ENCODE measurements around a stretch of chr18.

DNA sequence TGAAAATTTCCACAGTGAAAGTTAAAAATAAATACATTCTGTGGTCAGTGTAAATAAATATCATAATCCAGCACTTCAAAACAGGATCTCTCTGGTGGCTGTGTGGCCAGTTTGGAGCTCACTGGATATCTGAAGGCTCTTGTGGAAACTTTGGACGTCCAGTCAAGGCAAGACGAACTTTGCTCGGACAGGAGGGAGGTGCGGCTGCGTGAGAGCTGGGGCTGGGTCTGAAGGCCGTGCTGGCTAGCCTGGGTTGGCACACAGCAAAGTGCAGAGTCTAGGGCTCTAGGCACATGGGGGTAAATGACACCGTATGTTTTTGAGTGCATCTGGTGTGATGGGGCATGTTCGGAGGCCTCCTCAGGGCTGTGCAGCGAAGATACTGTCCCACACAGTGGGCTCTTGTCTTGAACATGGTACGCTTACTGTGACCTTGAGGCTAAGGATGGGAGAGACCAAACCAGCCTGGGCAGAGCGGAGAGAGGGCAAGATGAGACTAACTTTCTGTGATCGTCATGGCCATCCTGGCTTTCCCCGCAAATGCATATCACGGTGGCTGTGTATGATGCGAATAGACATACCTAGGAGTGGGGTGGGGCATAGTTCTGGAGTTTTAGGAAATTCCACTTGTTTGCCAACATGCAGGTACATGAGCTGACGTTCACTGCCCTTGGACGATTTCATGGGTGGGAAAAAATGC is 78.7 kb upstream of the TXNDC2 start:
- PRO-cap = no peak

DNA sequence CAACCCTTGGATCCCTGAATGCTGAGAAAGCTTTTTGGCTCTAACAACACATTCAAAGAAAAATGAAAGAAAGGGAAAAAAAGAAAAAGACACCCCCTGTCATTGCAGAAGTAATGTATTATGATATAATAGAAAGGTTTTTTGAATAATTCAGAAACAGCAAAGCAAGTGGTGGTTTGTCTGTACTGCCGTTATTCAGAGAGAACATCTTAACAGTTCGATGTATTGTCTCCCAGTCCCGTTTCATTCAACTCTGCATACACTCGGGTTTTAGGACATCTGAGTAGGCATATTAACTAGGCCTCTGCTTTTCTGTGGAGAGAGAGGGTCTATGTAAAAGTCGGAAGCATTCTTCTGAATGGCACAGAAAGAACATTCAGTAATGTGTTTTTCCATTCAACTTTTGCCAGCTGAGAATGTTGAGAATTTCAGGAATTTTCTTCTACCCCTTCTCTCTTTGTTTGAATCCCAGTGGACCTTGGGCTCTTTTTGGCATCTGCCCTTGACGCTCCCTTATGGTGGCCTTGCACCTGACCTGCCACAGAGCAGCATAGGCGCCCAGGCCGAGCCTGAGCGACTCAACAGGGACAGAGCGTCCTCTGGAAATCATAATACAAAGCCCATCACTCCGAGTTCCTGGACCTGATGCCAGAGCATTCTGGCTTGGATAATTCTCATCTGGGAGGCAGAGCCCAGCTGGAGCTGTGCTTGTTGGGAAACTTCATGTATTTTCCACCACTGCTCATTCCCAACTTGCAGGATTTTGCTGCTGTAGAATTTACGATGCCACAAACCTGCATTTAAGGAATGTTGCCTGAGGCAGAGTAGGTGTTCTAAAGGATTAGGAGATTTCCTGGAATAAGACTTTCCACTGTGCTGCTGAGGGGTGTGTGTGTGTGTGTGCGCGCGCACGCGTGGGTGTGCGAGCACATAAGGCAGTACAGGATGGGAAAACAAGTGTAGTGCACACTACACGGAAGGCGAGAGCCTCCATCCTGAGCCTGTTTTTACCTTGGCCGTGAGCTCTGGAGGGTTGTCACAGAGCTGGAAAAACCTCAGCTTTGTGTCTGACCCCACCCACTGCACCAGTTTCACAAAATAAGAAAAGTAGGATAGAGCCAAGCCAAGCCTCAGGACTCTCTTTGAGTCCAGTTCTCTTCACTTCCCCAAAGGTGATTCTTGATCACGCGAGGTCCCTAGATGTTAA is 77.2 kb upstream of the TXNDC2 start:
- PRO-cap = no peak

- PRO-cap = no peak
These were observed 34.3 kb upstream of the TXNDC2 start for GRCh38 chr18:9851493-9851837.

GRCh38 chr18:9854820-9856239 is 30.4 kb upstream of the TXNDC2 start:
- PRO-cap = bidirectional peak, plus-strand start at chr18:9856030, minus-strand start at chr18:9855882

- PRO-cap = no peak
These were observed 8.7 kb upstream of the TXNDC2 start for GRCh38 chr18:9876808-9877791.

DNA sequence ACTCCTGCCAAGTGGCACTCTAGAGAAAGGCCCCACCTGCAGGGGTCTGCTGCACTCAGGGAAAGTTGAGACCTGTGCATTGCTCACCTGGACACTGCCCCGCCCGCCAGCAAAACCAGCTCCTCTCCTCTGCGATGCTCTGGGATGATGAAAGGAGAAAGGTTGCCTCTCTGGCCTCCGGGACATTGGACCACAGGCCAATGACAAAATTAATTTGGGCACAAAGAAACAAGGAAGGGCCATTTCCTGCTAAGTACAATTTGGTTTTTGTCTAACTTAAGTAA is 121.7 kb upstream of the APCDD1 start:
- PRO-cap = no peak

DNA sequence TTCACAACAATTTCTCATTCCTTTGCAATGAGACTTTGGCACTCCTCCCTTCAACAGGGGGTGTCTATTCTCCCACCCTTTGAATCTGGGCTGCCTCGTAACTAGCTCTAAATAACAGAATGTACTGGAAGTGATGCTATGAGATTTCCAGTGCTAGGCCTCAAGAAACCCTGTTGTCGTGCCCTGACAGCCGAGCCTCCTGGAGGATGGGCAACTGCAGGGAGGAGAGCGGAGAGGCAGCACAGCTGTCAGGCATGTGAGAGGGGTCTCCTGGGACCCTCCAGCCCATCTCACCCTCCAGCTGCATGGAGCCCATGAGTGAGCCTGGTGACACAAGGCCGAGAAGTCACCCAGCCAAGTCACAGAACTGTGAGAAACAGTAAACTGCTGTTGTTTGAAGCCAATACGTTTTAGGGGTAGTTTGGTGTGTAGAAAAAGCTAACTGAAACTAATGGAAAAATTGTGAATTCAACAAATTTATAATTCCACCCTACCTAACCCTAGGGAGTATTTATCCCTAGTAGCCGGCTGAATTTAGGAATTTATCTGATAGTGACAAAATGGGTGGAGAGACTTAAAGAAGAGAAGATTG is 103.0 kb upstream of the APCDD1 start:
- PRO-cap = no peak

DNA sequence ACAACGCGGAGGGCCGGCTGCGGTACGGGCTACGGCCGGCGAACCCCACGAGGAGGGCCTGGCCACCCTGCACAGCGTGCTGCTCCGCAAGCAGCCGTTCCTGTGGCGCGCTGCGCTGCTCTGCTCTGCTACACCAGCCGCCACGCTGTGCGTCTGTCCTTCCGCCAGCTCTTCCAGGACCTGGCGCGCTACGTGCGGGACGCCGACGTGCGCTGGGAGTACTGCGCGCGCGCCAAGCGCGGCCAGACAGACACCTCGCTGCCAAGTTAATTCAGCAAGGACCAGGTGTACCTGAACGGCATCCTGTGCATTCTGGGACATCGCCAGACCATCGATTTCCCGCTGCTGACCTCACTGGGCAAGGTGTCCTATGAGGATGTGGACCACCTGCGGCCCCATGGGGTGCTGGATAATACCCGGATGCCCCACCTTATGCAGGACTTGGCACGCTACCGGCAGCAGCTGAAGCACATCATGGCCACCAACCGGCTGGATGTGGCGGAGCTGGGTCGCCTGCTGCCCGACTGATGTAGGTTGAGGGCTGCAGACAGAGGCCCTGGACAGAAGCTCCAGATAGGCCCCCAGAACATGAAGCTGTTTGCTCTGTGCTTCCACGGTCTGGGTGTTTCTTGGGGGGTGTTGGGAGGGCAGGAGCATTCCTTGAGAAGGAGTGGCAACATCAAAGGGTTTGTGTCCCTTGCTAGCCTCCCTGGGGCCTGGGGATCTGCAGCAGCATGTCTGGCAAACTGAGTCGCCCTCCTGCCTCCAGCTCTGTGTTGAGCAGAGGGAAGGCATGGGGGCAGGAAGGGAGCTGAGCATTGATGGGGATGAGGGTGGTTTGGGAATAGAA is 200.8 kb downstream of the NAPG start:
- PRO-cap = unidirectional peak, minus-strand start at position 155 of the sequence

DNA sequence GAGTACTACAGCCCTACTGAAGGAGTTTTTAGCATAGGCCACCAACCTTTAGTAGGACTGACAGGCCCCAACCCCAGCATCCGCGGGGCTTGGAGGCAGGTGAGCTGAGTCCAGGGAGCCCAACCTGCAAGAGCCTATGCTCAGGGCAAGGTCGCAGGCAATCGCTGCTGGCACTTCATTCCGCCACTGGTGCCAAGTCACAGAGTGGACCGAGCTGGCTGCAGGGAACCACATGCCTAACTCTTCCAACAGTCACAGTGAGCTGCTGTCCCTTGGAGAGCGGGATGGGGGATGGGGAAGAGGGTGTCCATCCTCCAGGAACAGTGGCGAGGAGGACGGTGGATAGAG is 2.9 kb downstream of the PIEZO2 start:
- PRO-cap = no peak

DNA sequence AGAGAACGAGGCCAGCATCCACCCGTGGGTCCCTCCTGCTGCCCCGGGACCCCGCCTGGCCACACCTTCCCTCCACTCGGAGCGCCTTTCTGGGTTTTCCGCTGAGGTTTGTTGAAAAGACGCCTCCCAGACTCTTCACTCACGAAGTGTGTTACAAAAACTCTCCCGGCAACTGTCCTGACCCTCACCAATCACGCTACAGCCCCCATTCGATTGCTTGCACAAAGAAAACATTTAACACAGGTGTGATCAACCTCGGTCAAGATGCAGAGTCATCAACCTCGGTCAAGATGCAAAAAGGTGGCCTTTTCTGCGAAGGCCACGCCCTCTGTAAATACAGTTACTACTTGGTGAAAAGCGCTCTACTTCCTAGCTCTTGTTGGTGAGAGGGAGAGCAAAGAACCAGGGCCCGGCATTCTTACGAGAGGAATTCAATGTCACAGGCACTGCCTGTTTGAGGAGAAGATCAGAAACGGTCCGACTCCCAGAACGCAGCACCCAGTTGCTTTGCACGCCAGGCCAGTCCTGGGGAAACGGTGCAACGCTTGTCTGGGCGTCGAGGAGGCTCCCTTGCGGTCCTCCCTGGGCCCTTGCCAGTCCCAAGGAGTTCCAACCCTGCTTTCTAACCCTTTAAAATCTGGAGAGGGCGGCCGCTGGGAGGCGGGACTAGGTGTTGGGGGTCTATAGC is 2.0 kb downstream of the PIEZO2 start:
- PRO-cap = no peak

- PRO-cap = no peak
These were observed 25.9 kb upstream of the PIEZO2 start for GRCh38 chr18:11175316-11175573.

DNA sequence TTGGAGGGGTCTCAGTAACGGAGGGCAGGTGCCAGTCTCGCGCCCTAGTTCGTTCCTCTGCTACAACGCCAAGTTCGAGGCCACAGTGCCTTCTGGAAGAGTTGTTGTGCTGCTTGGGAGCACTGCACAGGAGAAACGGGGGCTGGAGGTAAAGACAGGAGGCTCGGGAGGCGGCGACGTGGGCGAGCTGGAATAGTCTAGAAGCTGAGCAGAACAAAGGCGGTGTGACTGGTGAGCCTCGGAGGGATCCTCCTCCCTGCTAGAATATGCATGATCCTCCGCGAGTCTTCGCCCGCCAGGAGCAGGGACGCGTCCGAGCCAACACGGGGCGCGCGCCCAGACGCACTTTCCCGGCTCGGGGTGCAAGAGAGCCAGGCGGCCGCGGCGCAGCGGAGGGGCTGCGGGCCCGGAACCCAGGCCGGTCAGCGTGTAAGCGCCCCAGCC is 62.2 kb downstream of the GNAL start:
- PRO-cap = unidirectional peak, plus-strand start at position 345 of the sequence

GRCh38 chr18:11813613-11813894 is 37.7 kb upstream of the CHMP1B start:
- PRO-cap = no peak

DNA sequence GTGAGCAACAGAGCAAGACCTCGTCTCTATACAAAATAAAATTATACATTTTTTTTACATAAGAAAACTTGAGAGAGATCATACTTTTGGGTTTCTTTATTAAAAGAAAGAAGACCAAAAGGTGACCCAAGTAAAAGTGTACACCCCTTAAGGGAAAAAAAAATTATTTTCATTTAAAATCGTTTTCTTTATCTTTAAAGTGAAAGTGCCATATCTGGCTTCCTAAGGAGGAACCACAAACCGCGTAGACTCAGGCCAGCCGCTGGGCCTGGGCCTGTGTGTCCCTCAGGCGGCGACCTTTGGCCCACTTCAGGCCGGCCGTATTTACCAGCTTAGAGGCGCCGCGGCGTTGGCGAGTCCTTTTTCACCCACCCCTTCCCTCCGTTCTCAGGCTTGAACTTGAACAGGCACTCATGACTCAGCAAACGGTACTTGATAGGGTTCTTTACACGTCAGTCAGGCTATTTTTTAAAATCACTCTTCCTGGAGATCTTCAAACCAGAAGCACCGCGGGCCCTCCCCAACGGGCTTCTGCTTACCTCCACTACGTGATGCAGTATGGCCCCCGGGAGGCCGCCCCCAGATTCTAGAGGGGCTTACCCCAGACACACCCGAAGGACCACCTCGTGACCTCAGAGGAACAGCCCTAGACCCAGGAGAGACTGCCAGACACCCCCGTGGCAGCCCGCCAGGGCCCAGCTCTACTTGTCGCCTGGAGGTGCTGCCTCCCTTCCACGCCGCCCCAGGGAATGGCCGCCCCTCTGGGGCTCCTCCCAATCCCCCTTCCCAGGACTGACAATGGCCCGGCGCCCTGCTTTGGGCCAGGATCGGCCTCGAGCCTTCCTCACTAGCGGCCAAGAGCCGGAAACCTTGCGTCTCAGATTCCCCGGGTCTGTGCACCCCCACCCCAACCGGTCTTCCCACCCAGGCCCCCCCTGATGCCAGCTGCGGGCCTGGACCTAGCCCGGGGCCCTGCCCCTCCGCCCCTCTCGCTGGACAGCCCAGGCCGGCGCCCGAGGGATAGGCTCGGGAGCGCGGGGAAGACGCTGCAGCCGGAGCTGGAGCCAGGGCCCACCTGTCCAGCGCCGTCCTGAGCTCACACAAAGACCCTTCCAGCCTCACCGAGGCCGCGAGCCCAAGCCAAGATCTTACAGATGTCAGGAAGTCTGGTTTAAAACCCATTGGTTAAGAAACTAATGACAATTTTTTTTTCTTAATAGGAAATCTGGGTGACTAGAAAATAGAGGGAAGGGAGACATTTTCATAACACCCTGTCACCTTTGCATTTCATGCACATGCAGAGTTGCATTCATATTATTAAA is 33.8 kb upstream of the IMPA2 start:
- PRO-cap = bidirectional peak, plus-strand start at position 496 of the sequence, minus-strand start at position 386 of the sequence; bidirectional peak, plus-strand start at position 789 of the sequence, minus-strand start at position 742 of the sequence

DNA sequence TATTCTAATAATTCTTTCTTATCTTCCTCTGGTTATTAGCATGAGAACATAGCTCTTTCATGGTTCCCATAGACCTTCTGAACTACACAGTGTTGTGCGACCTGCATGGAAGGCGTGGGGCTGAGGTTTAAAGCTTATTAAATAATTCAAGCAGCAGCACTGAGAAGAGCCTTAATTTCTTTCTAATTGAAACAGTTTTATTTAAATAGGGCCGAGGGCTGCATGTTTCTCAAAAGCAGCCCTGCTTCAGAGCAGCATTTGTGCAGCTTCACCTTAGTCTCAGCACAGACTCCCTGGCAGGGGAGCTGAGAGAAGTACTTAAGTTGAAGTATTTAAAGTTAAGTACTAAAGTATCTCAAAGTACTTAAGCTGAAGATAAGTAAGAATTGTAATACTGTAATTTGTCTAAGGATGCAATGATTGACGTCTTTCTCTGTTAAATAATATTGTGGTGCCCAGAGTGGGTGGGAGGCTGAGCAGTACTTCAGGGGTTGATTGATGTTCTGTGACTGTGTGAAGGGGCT is 31.4 kb downstream of the IMPA2 start:
- PRO-cap = unidirectional peak, minus-strand start at position 292 of the sequence

DNA sequence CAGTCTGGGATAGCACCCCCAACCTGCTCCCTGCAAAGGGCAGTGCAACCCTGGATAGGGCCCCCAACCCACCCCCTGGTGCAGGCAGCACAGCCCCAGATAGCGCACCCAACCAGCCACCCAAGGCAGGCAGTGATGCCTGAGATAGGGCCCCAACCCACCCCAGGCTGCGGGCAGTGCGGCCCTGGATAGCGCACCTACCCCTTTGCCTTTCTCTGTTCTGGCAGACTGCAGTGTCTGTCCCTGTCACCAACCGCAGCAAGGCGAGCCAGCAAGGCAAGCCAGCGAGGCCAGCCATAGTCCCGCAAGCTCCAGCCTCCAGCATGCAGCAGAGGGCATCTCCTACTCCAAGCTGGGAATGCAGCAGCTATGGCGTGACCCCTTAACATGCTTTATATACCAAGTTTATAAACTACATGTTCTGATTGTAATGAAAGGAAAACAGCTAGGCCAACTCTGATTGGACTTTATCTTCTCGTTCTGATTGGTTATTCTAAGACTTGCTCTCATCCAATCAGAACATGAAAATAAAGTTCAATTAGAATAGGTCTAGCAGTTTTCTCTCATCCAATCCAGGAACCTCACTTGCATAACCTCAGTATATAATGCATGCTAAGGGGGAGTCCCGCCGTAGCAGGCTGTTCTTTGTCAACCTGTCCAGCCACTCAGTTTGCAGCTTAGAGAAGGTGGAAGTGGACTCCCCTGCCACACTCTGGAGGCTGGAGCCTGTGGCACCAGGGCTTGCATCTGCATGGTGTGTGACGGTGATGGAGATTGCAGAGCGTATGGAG is 34.0 kb upstream of the ANKRD62 start:
- PRO-cap = no peak

GRCh38 chr18:12067053-12067467 is 26.6 kb upstream of the ANKRD62 start:
- PRO-cap = no peak

DNA sequence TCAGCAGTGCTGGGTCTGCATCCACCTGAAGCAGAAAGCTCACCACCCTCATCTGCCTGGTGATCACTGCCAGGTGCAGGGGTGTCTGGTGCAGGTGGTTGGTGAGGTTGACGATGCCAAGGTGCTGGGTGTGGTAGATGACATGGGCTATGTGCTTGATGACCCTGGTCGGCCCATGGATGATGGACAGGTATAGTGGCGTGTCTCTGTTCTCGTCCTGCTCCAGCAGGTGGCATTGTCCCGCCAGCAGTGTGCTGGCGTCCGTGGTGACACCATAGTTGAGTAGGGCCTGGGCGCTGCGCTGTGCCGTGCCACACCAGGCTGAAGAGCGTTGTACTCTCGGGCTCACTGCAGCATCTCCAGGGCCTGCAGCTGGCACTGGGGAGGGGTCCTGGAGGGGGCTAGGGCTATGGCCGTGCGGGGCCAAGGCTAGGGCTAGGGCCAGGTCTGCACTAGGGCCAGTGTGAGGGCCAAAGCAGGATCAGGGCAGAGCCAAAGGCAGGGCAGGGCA is 903 bp upstream of the ANKRD62 start:
- PRO-cap = no peak

DNA sequence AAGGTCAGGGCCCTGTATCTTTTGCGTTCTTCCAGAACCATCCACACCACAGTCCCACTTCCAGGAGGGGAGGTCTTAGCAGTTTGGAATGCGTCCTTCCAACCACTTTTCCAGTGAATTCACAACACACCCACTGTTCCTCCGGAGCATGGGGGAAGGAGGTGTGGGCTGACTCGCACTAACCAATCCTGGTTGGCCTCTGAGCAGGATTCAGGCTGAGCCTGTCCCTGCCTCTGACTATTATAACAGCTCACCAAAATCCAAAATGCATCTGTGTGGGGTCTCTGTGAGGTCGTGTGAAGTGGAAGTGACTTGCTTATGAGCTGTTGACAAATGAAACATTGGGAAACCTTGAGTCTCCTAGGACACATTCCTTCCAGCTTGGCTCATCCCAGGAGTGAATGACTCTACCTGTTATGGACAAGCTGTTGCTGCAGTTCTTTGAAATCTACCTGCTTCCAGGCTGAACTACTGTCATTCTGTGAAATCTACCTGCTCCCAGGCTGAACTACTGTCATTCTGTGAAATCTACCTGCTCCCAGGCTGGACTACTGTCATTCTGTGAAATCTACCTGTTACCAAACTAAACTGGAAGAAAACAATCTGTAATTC is 1.5 kb downstream of the CIDEA start:
- PRO-cap = no peak

DNA sequence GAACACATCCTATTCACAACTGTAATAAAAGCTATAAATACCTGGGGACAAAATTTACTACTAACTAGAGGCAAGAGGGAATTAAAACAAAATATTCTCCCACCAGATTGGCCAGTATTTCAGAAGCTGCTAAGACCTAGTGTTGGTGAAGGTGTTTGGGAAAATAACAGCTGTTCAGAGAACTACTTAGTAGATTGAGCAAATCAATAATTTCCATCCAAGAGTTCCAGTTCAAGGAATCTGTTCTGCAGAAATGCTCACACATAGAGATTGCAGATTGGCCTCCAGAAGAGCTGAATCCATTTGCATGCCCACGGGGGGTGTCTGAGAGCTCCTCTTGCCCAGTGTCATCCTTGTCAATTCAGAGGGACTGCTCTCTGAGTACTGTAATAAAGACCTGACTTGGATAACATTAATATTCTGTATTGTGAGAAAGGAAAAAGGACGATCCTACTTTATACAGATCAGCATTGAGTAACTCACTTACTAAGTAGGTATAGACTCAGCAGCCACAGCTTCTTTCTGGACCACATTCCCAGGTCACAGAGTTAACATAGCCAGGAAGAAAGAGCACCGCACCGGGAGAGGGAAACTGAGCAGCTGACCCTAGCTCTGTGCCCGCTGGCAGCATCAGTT is 5.6 kb downstream of the TUBB6 start:
- PRO-cap = no peak

Measured in bronchus (tissue), 1 donor.